ENCODE measurements around a stretch of chr21.

GRCh38 chr21:34839741-34840479 is 171.1 kb downstream of the CLIC6 start:
- PRO-cap = no peak

DNA sequence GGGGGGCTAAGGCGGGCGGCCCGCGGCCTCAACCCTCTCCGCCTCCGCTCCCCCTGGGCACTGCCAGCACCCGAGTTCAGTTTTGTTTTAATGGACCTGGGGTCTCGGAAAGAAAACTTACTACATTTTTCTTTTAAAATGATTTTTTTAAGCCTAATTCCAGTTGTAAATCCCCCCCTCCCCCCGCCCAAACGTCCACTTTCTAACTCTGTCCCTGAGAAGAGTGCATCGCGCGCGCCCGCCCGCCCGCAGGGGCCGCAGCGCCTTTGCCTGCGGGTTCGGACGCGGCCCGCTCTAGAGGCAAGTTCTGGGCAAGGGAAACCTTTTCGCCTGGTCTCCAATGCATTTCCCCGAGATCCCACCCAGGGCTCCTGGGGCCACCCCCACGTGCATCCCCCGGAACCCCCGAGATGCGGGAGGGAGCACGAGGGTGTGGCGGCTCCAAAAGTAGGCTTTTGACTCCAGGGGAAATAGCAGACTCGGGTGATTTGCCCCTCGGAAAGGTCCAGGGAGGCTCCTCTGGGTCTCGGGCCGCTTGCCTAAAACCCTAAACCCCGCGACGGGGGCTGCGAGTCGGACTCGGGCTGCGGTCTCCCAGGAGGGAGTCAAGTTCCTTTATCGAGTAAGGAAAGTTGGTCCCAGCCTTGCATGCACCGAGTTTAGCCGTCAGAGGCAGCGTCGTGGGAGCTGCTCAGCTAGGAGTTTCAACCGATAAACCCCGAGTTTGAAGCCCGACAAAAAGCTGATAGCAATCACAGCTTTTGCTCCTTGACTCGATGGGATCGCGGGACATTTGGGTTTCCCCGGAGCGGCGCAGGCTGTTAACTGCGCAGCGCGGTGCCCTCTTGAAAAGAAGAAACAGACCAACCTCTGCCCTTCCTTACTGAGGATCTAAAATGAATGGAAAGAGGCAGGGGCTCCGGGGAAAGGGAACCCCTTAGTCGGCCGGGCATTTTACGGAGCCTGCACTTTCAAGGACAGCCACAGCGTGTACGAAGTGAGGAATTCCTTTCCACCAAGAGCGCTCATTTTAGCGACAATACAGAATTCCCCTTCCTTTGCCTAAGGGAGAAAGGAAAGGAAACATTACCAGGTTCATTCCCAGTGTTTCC is 158.2 kb downstream of the RUNX1 start:
- PRO-cap = no peak

- PRO-cap = no peak
Measured at GRCh38 chr21:34967522-34968203, 81.4 kb downstream of the RUNX1 start.

DNA sequence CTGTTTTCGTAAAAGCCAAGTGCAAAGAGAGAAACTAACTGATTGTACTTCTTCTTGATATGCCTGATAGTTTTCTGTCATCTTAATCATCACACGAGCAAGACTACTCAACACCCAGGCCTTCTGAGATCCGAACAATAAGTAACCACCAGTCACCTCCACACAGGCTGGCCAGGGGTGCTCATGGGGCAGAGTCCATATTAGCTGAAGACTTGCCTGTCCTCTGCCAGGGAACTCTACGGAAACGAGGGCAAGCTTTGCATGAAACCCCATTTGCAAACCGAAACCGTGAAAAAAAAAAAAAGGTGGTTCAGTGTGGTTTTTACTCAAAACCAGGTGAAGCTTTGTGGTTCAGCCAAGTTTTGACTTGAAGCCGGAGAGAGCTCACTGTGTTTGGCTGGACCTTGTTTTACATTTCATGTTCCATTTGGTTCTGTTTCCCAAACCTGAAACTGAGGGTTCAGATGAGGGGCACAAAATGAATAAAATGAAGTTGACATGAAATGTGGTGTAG is 74.9 kb downstream of the RUNX1 start:
- PRO-cap = no peak

- PRO-cap = no peak
Measured at GRCh38 chr21:35052936-35053238, 3.8 kb upstream of the RUNX1 start.

- PRO-cap = no peak
Measured at GRCh38 chr21:35172204-35172593, 123.1 kb upstream of the RUNX1 start.

- PRO-cap = no peak
Measured at GRCh38 chr21:35886870-35887520, 173.3 kb downstream of the SETD4 start.

GRCh38 chr21:36065870-36066142 is 4.0 kb upstream of the CBR1 start:
- PRO-cap = no peak

DNA sequence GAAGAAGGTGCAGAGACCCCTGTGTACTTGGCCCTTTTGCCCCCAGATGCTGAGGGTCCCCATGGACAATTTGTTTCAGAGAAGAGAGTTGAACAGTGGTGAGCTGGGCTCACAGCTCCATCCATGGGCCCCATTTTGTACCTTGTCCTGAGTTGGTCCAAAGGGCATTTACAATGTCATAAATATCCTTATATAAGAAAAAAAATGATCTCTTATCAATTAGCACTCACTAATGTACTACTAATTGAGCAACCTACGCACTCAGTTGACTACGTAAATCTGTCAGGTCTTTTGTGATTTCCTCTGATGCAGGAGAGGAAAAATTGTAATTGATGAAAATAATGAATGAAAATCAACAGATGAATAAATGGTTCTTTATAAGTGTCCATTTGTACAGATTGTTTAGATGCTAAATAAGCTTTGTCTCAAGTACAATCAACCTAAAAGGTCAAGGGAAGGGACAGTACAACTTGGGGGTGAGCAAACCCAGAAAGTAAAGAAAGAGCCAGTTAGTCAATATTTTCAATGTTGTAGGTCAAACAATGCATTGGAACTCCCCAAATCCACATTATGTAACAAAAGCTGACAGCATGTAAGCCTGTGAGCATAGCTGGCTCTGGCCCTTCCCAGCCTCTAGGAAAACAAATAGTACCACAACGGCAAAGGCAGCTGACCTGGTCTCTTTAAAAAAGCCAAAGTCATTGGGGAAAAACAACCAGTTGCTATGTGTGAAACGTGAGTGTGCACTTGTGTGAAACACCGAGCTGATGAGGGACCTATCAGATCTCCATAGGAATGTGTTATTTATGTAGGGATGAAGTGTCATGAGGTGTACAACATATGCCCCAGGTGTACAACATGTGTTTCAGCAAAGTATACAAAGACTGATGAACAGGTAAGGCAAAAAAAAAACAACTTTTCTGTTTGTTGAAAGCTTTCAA is 3.2 kb downstream of the CBR1 start:
- PRO-cap = no peak

DNA sequence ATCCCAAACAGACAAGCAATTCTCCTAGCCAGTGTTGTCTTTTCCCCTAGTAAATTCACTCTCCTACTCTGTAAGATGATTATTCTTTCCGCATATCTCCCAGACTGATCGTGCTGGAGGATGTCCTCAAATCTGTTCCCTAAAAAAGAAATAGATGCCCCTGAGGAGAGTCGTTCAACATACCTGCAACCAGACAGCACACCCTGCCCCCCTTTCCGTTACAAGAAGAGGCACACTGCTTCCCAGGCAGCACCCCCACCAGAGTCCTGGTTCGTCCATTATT is 5.6 kb downstream of the CBR1 start:
- PRO-cap = no peak

DNA sequence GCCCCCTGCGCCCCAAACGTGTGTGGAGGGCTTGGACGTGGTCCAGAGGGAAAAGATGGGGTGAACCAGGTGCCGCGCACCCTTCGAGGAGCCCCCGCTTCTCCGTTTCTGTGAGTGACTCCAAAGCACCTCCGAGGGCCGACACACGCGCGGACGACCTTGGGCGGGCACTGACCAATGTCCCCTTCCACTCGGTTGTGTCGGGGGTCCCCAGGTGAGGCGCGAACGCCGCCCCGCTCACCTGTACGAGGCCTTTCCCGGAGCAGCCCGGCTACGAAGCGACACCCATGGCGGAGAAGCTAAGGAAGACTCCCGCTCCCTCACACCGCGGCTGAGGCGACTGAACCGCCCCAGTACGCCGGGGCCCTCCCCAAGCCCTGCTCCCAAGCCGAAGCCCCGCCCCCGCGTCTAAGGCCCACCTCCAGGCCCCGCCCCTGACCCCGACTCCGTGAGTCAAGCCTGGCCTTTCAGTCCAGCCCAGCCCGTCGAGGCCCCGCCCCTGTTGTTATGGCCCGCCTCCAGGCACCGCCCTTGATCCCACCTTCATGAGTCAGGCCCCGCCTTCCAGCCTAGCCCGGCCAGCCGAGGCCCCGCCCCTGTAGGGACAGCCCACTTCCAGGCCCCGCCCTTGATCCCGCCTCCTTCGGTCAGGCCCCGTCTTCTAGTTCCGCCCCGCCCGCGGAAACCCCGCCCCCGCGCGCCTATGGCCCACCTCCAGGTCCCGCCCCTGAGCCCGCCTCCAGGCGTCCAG is 473 bp upstream of the DOP1B start:
- PRO-cap = unidirectional peak, minus-strand start at position 343 of the sequence

GRCh38 chr21:36164377-36164871 is 7.8 kb downstream of the DOP1B start:
- PRO-cap = no peak

- PRO-cap = no peak
Measured at GRCh38 chr21:36187852-36188154, 31.2 kb downstream of the DOP1B start.

- PRO-cap = no peak
Measured at GRCh38 chr21:36322775-36323517, 2.9 kb downstream of the MORC3 start.

DNA sequence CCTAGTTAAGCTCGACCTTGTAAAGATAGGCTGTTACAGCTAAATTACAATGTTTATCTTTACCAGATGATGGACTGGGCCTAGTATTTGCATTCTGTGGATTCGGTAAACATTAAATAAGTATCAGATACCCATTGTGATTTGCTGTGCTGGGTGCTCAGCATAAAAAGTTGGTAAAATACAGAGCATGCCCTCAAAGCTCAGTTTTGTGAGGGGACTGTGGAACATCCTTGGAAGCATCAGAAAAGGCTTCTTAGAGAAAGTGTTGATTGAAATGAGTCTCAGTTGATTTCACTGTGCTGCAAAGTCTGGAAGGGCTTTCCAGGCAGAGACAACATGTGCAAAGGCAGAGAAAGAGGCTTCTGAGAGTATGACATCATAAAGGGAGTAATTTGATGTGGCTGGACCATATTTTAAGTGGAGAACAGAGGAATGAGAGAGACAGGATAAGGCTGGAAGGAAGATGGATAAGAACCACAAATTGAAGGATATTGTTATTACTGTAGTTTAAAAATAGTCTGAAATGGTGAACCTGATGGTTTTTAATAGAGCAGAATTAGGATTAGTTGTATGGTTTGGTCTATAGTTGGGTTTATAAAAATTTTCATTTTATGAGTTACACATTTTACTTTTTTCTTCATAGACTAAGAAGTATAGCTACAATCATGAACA is 27.6 kb downstream of the MORC3 start:
- PRO-cap = no peak

DNA sequence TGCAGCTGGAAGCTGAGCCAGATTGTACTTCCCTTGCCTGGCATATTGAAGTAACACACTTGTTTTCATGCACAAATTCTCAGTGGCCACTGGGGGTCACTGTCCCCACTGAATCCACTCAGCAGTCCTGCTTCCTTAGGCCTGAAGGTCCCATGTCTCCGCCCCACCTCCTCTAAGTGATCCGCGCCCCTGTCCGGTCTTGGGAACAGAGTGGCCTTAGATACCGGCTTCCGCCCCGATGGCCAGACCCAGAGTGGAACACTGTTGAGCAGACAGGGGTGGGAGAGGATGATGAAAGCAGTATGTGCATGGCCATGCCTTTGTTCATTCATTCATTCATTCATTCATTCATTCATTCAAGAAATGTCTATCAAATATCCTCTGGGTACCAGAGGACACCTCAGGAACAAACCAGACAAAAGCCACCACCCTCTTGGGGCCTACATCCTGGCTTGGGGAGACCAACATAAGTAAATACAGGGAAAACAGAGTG is 34.9 kb downstream of the CHAF1B start:
- PRO-cap = no peak

GRCh38 chr21:36422201-36422819 is 37.1 kb downstream of the CHAF1B start:
- PRO-cap = no peak

- PRO-cap = bidirectional peak, plus-strand start at chr21:36430346, minus-strand start at chr21:36430117
Measured at GRCh38 chr21:36429775-36430643, 44.8 kb downstream of the CHAF1B start.

DNA sequence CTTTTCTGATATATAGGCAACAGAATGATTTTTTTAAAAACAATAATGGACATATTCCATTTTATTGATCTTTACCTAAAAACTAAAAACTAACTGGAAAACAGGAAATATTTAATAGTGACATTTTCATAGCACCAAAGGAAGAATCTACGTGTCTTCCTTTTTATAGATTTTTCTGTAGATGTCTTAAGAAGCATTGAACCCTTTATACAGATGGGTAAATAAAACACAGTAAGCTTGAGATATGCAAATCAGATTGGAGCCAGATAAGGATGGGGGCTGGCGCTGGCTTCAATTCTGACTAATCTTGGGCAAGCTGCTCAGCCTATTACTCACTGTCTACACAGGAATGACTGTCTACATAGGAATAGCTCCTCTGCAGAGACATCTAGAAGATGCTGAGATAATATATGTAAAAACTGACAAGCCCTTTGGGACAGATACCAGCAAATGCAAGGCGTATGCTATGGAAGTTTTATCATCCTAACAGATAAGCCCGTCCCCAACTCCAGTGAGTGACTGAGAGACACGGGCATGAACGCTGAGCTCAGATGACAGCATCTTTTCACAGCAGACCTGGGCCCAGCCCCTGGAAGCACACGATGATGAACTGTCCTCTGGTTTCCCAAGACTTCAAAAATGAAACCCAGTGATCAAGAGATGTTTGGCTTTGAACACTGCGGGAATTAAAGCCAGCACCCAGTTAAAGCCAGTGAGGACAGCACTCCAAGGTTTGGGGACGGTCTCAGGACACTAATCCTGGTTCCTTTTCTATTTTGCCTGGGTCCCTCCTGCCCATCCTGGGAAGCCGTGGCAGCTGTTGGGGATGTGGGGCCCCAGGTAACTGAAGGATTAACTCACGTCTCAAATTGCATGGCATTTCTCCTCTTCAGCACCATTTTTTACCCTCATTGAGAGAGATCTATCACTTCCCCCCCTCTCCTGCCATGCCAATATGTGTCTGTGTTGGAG is 1.6 kb downstream of the CLDN14 start:
- PRO-cap = no peak

DNA sequence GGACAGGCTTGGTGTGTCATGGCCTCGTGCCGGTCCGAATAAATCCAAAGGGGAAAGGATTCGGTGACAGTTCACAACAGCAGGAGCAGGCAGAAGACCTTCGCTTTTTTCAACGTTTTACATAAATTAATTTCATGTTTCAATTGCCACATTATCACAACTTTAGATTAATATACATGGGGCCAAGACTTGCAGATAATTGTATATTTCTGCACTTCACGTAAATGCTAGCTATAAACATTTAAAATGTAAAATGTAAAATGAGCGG is 36.9 kb upstream of the SIM2 start:
- PRO-cap = no peak

Measured in LUHMES (cell line).